Anterior vena cava (tissue), 1 donor: Measurements from ENCODE around the genes SAR1B, DDX46 and LECT2.

DNA sequence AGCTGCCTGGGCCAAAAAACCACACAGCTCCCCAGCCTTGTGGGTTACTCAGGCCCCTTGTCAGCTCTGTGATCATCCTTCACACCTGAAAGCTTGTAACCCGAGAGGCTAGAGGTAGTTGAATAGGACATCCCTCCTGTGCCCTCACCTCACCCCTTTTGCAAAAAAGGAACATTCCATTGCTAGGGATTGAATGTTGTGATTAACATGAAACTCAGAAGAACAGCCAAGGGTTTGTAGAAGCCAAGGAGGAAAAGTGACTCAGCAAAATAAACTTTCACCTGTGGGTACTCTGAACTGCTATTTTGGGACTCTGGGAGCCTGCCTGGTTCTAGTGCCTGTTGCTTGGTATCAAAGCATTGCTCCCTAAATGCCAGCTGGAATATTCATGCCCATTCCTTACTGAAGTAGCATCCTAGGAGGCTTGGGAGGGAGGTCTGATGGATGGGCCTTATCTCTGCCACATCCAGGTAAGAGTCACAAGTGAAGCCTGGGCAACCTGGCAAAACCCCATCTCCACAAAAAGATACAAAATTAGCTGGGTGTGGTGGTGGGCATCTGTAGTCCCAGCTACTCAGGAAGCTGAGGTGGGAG, 40.2 kb downstream of the SAR1B start:
- PRO-cap = no peak

- PRO-cap = bidirectional peak, plus-strand start at chr5:134632921, minus-strand start at chr5:134632825
Measured at GRCh38 chr5:134632308-134633189, at the start of gene SAR1B. Gene SAR1B, minus strand, starts transcription at chr5:134632828.

GRCh38 chr5:134758285-134759554, at the start of gene DDX46:
Gene DDX46, plus strand, starts transcription at chr5:134758779.
- PRO-cap = bidirectional peak, plus-strand start at chr5:134758781, minus-strand start at chr5:134758617

GRCh38 chr5:134923453-134924425, 18.8 kb downstream of the PCBD2 start:
- PRO-cap = no peak

DNA sequence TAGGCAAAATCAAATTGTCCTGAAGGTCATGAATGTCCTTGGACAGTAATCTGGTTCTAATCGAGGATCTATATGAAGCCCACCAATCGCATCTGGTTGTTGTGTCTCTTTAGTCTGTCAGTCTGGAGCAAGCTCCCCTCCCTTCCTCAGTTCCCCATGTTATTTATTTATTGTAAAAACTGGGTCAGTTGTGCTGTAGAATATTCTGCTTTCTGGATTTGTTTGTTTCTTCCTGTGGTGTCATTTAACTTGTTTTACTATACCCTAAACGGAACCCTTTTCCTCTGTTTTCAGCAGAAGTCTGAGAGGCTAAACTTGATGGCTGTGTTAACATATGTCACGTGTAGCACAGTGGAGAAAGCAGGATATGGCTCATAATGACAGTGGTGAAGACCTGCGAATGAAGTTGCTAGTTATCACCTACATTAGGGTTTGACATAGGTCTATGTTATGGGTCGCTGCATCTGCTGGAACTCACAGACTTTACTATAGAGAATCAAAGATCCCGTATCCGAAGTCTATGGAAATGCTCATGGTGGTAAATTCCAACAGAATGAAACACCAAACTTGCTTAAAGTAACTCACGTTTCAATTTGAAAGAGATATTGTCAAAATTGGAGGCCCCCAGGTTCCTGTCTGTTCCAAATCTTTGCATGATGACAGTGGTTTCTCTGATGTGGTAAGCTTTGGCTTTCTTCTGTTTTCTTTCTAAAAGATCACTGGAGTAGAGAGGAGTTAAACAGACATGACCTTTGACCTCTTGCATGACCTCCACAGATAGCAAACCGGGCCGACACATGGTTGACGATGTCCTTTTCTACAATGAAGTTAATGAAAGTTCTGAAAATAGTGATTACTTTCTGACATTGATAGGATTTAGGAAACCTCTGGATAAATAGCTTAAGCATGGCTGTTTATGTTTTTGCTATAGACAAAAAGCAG, 3.3 kb upstream of the CATSPER3 start:
- PRO-cap = no peak

- PRO-cap = no peak
Measured at GRCh38 chr5:135031148-135031802, 2.8 kb downstream of the PITX1 start.

DNA sequence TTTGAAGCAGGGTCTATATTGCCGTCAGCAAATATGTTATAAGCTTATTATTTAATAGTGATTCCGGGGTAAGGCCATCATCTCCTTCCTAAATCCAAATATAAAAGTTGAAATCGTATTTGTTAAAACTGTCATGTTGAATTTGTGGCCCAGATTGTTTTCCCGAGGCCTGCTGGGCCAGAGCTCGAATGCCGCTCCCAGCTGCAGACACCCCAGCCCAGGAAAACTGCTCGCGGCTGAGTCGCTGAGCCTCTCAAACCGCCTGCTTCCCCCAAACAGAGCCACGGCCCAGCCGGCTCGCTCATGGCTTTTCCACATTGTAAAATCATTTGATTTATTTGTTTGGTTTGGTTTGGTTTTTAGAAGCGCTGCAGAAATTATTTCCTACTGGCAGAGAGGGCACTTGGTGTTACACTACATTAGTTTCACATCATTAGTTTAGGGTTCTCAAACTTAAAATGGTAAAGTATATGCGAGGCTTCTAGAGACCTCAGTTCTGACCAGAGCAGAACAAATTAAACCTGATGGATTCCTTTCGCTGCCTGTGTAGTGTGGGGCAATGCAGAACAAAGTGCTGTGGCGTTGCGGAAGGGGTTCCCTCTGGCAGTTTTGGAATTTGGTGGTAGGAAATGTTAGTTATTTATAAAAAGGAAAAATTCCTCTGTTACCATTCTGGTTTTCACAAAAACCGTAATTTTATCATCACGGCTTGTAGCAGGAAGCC, 156.5 kb upstream of the PITX1 start:
- PRO-cap = no peak

DNA sequence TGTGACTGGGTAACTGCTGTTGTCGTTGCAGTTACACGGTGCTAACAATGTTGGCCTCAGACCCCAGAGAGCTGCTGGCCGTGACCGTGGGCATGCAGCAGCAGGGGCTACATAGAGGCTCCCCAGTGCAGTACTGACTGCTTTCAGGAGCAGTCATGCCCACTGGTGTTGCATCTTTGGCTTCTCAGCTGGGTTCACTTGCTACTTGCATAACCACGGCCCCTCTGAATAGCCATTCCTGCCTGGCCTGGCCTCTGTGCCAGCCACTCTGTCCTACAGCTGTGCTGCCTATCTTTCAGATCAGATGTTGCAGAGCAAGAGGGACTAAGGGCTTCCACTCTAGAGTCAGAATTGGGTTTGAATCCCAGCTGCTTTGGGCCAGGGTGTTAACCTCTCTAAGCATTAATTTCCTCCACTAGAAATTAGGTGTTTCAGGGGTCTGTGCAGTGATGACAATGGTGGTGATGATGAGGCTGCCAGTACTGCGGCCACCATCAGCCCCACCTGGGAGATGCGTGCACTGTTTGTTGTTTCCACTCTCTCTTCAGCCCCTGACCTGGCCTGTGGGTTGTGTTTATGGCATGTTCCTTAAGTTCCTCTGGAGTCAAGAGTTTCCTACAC, 60.4 kb downstream of the MACROH2A1 start:
- PRO-cap = no peak

- PRO-cap = no peak
Measured at GRCh38 chr5:135954723-135955443, at the start of gene LECT2. Gene LECT2, minus strand, starts transcription at chr5:135954983.

GRCh38 chr5:136042699-136043384, 14.1 kb downstream of the TGFBI start:
- PRO-cap = no peak

DNA sequence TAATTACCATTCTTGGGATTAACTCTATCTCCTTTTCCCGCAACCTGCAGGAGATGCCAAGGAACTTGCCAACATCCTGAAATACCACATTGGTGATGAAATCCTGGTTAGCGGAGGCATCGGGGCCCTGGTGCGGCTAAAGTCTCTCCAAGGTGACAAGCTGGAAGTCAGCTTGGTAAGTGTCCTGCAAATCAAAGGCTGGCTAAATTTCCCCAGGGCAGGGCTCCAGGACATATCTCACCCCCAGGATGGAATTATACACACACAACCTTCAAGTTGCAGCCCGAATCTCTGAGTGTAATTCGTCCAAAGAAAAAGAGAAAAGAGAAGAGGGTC, 30.2 kb downstream of the TGFBI start:
- PRO-cap = no peak

DNA sequence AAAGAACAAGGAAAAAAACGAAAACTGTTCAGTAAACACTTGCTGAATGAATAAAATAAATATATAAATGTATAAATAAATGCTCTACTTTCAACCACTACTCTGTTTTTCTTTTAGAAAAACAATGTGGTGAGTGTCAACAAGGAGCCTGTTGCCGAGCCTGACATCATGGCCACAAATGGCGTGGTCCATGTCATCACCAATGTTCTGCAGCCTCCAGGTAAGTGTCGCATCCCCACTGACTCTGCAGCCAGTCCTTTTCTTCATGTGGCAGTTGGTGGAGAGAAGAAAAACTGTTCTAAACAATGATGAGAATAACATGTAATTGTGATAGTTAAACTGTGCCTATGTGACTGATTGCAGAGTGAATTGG, 31.9 kb downstream of the TGFBI start:
- PRO-cap = no peak

DNA sequence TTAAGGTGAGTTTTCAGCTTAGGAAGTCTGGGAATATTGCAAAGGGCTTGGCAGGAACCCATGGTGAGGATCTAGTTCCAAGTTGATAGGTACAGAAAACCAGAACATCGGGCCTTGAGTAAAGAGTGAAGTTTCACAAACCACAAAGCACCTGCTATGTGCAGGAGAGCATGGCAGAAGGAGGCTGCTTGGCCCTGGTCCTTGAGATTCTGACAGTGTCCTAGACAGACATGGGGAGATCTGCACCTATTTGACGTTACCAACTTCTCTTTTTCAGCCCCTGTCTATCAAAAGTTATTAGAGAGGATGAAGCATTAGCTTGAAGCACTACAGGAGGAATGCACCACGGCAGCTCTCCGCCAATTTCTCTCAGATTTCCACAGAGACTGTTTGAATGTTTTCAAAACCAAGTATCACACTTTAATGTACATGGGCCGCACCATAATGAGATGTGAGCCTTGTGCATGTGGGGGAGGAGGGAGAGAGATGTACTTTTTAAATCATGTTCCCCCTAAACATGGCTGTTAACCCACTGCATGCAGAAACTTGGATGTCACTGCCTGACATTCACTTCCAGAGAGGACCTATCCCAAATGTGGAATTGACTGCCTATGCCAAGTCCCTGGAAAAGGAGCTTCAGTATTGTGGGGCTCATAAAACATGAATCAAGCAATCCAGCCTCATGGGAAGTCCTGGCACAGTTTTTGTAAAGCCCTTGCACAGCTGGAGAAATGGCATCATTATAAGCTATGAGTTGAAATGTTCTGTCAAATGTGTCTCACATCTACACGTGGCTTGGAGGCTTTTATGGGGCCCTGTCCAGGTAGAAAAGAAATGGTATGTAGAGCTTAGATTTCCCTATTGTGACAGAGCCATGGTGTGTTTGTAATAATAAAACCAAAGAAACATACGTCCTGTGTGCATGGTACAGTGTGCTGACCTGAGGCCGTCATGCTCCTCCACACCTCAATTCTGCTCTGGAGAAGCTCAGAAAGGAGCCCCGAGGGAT, 34.4 kb downstream of the TGFBI start:
- PRO-cap = no peak

- PRO-cap = no peak
Measured at GRCh38 chr5:136084656-136085064, 48.0 kb upstream of the SMAD5 start.

GRCh38 chr5:137604469-137605066, 105.4 kb upstream of the SPOCK1 start:
- PRO-cap = no peak

- PRO-cap = no peak
Measured at GRCh38 chr5:137621211-137621923, 114.5 kb downstream of the KLHL3 start.

DNA sequence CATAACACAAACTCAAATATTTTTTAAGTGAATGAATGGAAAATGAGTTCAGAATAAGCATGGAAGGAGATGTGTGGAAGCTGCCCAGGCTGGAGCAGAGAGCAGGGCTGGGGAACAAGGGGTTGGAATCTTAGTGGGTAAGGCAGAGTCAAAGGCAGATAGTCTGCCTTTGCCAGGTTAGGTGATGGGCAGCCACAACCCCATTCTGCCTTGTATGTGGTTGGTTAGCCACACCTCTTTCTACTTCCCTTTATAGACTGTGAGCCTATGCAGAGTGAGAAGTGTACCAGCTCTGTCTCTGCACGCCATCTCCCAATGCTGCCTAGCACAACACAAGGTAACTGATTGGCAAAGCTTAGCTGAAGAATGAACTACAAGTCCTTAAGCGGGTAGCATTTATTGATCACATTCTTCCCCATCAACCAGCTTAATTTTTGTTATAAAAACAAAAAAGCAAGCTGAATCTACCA, 69.7 kb downstream of the KLHL3 start:
- PRO-cap = no peak

DNA sequence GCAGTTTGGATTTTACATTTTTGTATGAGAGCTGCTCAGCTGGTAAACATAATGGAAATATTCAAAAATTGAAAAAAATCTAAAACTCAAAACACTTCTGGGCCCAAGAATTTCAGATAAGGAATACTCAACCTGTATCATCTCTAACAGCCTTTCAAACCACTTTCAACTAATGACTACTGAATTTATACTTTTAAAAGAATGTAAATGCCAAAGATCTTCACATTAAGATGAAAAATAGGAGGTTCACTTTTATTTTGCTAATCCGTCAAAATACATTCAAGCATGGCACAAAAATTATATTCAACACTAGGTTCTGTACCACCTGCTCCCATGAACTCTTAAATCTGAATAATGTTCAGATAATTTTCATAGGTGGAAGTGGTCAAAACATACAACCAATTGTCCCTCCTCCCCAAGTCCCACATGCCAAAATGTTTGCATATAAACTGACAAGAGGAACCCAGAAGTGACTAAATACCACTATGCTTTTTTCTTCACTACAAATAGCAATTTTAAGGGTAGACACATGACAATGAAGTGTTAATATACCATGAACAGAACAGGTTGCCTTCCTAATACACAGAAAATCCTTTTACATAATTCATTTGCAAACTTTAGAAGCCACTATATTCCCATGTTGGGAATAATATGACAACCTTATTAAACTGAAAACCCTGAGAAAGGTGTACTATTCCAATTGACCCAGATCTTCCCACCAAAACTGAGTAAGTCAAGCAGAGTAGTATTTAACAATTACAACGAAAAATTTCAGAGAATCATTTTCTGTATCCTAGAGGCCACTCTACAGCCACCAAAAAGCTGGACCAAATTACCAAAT, 3.7 kb downstream of the HNRNPA0 start:
- PRO-cap = no peak

DNA sequence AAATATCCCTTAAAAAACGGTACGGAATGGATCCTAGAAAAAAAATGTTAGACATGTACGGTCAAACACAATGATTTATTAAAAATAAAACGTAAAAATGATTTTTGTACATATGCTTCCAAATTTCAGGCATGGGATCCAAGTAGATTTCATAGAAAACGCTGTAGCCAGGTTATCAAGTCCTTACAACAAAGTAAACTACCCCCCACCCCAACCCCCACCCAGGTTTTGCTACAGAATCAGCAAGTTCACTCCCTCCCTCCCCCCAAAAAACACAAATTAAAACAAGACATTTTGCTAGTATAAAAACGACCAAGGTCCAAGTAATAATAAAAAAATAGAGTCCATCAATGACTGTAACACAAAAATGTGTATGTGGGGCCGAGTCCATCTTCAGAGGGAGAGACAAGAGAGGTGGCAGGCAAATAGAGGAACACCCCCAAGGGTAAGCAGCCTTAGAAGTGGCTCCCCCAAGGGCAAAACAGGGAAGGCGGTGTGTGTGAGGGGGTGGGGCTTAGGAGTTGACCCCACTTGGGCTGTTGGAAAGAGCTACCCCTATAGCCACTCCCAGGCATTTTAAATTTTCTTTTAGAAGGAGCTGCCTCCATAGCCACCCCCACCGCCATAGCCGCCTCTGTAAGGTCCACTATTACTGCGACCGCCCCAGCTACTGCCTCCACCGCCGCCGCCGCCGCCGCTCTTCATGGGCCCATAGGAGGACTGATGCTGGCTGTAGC, 1.4 kb downstream of the HNRNPA0 start:
- PRO-cap = no peak

DNA sequence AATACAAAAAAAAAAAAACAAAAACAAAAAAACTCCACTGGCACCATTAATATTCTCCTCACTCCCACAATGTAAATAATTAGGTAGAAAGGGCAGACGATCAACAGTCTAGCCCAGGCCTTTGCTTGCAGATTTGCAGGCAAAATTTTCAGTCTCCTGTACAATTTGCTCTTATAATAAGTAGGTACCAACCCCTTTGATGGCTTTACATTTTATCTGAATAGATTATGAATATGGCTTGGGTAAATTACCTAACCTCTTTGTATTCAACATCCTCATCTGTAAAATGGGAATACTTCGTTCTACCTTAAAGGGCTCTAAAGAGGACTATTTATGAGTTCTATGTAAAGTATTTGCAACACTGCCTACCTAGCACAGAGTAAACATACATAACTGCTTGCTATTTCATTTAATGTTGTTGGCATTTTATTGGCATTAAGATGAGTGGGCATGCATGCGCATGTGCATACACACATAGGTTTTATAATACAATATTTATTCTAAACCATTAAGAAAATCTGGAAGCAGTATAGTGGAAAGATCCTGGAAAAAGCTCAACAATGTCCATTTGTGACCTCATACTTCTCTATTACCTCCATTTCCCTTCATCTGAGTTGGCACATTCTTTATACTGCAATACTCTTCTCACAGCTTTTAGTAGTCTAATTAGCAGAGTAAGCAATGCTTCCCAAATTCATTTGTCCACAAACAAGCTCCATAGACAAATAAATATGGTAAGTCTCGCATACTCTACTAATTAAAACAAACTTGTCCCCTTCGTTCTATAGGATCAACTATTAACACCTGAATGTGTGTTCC, 57.3 kb downstream of the PKD2L2 start:
- PRO-cap = no peak